Type B pancreatic cell (in vitro differentiated cells): Measurements from ENCODE around the genes RCOR1, TRAF3 and LBHD2.

DNA sequence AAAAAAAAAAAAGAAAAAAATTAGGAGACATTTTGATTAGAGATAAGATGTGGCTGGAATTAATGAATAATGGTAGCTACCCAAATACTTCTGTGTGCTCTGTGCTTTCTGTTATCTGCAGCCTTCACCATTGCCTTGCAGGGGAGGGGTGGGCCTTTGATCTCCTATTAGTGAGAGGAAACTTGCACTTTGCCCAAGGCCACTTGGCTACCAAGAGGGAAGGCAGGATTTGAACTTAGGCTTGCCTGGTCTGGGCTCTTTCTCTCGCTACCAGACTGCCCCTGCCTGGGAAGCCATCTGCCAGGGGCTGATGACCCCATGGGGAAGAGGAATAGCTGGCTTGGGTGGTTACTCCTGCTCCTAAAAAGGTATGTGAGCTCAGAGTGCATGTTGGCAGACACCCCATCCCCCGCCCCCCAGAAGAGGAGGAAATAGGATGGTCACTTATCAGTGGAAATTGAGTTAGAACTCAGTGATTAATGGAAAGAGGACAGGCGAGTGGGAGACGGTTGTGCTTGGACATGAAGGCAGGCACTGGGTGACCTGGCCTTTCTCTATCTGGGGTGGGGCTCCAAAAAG lies 51.4 kb downstream of the WDR20 start:
- PRO-cap: no peak

DNA sequence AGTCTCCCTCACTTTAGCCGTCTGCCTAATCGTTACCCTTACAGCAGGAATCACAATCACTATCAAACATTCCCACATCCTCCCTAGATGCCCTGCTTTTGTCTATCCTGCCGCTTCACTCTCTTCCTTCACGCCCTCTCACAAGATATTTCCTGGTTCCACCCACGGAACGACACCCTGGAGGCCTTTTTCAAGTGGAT lies 58.9 kb downstream of the MOK start:
- PRO-cap: no peak

DNA sequence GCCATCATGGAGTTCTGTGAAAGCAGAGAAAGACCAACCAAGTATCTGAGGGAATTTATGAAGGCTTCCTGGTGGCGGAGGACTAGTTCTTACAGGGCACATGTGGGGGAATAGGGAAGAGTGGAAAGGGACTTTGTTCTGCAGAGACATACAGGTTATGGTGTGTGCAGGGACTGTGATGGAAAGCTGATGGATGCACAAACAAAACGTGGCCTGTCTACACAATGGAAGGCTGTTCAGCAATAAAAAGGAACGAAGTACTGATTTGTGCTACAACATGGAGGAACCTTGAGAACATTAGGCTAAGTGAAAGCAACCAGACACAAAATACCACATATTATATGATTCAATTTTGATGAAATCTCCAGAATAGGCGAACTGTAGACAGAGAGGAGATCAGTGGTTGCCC lies 2.6 kb downstream of the TECPR2 start:
- PRO-cap: no peak

GRCh38 chr14:102510184-102510753 lies 693 bp upstream of the ANKRD9 start:
- PRO-cap: no peak

GRCh38 chr14:102545406-102546292 lies 36.1 kb upstream of the ANKRD9 start:
- PRO-cap: no peak

GRCh38 chr14:102591254-102592464 lies 790 bp upstream of the RCOR1 start:
- PRO-cap: bidirectional peak, plus-strand start at chr14:102592196, minus-strand start at chr14:102591978; bidirectional peak, plus-strand start at chr14:102592655, minus-strand start at chr14:102592411

DNA sequence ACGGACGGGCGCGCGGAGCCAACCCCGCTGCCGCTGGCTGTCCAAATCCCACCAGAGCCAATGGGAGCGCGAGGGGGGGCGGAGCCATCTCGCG lies 137 bp upstream of the RCOR1 start:
- PRO-cap: no peak

GRCh38 chr14:102592559-102592723 lies at the start of gene RCOR1:
Gene RCOR1, plus strand, starts transcription at chr14:102592649.
- PRO-cap: bidirectional peak, plus-strand start at chr14:102592655, minus-strand start at chr14:102592411

DNA sequence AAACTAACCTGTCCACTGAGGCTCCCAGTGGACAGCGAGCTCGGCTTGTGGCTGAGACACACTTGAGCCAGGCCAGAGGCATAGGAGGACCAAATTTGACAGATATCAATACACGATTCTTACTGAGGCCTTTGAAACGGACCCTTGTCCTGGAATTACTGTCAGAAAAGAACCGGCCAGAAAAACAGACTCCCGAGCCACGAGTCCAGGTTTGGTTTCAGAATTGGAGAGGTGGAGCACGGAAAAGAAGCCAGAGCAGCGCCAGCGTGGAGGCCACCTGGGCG lies 90.7 kb downstream of the RCOR1 start:
- PRO-cap: no peak

GRCh38 chr14:102775955-102776878 lies 1.0 kb upstream of the TRAF3 start:
- PRO-cap: no peak

DNA sequence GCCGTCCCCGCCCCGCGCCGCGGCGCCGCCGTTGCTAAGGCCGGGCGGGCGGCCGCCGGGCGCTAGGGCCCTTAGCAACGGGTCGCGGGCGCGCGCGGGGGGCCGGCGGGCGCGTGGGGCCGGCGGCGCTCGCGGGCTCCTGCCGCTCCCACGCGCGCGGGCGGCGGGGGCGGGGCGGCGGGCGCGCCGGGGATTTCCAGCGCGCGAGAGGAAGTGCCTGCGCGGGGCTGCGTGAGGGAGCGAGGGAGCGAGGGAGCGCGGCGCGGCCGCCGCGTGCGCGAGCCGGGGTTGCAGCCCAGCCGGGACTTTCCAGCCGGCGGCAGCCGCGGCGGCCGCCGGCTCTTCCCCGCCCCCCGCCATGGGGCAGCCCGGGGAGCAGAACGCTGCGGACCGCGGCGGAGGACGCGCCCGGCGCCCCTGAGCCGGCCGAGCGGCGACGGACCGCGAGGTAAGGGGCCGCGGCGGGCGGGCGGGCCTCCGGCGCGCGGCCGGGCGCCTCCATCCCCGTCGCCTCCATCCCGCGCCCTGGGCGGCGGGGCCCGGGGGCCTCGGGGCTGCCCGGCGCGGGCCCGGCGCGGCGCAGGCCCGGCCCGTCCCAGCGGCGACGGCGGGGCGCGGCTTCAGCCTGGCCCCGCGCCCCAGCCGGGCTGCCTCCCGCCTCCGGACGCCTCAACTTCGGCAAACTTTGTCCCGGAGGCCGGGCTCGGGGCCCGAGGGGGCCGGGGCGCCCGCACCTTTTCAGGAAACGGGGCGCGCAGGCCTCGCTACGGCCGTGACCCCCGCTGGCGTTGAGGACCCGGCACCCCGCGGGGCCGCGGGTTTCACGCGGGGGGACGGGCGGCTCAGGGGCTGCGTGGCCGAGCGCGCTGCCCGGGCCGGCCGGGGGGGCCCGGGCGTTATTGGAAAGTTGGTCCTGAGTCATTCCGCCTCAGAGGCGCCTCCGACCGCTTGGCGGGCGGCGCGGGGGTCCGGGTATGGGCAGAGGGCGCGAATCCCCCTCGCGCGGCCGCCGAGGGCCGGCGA lies at the start of gene TRAF3:
Gene TRAF3, plus strand, starts transcription at position 222 of the 1,023 bp plus-strand sequence.
- PRO-cap: bidirectional peak, plus-strand start at position 180 of the sequence, minus-strand start at position 36 of the sequence; bidirectional peak, plus-strand start at position 222 of the sequence, minus-strand start at position 262 of the sequence; bidirectional peak, plus-strand start at position 688 of the sequence, minus-strand start at position 527 of the sequence

DNA sequence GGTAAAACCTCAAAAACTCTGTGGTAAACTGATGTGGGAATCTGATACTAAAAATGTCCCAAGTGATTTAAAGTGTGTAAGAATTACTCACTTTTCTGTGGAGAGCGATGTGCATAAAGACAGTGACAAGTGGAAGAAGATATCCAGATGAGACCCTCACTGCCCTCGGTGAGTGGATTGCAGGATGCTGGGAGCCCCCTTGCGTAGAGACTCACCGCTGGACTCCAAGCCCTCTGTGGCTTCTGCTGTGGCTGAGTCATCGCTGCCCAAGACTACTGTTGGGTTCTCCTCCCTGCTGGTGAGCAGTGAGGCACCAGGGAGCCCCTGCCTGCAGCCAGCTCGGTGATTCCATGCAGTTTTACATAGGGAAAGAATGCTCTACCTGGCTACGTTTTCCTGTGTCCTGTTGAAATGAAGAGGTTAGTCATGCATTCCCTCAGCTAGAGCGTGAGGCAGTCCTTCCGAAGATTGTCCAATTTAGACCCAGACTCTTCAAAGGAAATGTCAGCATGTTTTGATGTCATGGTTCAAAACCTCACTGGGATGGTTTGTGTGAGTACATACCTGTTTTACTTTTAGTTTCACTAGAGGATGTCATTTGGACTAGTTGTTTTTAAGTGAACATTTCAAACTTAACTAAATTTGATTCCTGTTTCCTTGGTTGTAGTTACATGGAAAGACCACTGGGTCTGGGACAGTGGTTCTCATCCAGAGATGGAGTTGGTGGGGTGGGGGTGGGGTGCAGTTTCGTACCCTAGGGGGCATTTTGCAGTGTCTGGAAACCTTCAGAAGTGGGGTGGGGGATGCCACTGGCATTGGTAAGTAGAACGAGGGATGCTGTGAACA lies 28.3 kb downstream of the TRAF3 start:
- PRO-cap: no peak

GRCh38 chr14:102828082-102828526 lies 50.9 kb downstream of the TRAF3 start:
- PRO-cap: no peak

- PRO-cap: no peak
Measured at GRCh38 chr14:102870187-102870887, 52.1 kb upstream of the AMN start.

GRCh38 chr14:102900684-102901674 lies 21.5 kb upstream of the AMN start:
- PRO-cap: no peak

GRCh38 chr14:102943907-102944640 lies 21.6 kb downstream of the AMN start:
- PRO-cap: no peak

DNA sequence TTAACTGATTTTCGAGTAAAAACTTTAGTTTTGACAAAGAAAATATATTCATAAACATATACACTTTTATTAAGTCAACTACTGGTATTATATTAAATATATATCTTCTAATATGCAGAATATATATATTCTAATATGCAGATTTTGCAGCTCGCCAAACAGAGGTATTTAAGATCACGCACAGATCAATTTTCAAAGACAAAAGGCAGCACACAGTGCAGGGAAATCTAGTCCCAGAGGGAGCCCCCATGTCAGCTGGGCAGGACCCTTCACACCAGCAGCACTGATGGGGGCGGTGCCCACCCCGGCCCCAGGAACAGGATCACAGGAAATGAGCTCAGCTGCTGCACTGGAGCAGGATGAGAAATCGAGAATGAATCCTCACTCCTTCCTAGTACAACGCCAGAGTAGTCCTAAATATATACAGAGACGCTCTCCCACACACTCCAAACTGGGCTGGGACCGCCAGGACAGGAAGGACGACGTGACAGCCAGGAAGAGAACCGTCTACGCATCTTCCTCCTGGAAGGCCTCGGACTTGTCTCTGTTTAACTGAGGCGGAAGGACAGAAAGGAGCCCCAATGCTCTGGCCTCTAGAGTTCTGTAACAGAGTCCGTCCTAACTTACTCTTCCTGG lies 33.6 kb downstream of the CDC42BPB start:
- PRO-cap: no peak

DNA sequence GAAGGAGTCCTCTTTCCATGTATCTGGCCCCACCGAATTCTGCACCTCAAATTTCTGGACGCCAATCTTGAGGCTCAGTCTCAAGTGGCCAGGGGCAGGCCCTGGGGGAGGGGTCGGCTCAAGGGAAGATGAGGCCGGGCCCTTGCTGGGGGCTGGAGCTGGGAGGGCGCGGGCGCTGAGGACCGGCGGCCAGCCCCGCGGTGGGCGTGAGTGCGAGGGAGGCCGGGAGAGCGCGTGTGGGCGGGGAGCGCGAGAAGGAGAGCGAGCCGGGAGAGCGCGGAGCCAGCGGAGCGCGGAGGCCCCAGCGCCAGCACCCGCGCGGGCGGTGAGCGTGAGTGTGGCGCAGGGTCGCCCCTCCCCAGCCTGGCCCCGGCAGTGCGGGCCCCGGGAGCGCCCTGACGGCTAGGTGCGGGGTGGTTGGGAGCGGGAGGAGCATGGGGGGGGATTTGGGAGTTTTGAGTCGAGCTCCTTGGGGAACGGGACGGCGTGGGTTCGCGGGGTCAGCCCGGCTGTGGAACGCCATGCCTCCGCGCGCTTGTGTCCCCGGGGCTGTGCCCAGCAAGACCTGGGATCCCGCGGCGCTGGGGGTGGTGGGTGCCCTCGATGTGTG lies at the start of gene LBHD2:
Gene LBHD2, plus strand, starts transcription at position 269 of the 610 bp plus-strand sequence.
- PRO-cap: no peak

DNA sequence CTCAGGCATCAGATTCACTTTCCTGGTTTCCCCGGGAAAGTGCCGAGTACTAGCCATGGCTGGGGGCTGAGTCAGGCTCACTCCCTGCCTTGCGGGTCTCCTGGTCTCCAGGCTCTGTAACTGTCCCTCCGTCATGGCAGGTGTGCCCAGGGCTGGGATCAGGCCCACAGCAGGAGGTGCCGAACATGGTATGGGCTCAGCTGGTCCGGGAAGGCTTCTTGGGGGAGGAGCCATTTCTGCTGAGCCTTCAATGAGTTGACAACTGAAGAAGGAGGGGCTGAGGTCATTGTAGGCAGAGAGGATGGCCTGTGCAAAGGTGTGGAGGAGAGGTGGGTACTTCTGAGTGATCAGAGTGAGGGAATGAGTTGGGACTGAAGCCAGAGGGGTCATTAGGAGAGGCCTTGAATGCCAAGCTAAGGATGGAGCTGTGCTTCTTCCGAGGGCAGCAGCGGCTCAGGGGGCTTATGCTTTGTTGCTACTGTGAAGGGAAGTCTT lies 745 bp downstream of the EXOC3L4 start:
- PRO-cap: no peak

DNA sequence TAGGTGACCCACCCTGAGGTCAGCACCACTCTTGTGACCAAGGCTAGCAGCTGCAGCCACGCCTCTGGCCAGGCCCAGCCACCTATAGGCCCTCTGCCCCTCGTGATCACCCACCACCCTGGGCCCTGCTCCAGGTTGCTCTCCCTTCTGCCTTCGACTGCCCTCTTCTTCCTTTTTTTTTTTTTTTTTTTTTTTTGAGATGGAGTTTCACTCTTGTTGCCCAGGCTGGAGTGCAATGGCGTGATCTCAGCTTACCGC lies 4.1 kb upstream of the TNFAIP2 start:
- PRO-cap: no peak